Left colon (tissue), 1 donor: ENCODE measurements around a stretch of chr12.

DNA sequence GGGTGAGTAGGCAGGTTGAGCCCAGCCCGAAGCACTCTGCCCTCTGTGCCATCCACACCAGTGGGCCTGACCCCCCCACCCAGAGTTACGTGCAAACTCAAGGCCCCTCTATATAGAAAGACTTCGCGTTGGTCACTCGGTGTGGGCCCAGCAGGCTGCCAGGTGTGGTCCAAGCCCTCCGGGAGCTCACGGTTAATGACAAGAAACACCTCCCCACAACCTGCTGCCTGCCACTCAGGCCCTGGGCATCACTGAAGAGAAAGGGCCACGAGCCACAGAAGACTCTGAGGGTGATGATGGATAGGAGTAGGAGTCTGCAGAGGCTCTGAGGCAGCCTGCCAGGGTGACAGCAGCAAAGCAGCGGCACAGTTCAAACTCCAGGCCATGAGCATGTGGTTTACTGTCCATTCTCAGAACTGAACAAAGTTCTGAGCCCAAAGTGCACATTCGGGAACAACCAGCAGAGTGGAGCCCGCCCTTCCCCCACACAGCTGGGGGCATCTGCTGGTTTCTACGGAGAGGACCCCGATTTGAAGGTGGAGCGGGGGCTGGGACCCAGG, 66.0 kb downstream of the VWF start:
- PRO-cap: no peak

DNA sequence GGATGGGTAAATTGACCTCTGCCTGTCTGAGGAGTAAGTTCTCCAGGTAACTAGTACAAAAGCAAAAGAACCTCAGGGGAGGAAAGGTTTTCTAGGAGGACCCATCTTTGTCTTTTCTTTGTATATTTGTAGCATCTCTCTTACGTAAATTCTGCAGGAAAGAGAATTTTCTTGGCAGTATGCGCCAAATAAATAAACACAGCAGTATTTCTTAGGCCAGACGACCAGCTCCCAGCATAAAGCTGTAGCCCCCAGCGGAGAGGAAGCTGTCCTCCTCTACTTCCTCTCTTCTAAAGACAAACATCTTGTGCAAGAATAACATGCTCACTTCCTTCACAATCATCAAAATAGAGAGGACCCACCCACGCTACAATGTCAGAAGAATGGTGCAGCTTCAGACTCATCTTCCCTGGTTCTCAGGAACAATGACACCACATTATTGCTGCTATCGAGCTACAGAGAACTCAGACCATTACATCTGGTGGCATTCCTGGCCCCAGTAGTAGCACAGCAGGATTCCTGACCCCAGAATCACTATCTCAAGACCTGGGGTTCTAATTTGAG, 16.5 kb upstream of the VWF start:
- PRO-cap: bidirectional peak, plus-strand start at position 372 of the sequence, minus-strand start at position 292 of the sequence

DNA sequence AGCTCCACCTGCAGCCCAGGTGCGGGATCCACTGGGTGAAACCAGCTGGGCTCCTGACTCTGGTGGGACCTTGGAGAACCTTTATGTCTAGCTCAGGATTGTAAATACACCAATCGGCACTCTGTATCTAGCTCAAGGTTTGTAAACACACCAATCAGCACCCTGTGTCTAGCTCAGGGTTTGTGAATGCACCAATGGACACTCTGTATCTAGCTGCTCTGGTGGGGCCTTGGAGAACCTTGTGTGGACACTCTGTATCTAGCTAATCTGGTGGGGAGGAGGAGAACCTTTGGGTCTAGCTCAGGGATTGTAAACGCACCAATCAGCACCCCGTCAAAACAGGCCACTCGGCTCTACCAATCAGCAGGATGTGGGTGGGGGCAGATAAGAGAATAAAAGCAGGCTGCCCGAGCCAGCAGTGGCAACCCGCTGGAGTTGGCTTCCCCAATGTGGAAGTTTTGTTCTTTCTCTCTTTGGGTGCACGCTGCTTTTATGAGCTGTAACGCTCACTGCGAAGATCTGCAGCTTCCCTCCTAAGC, 35.5 kb upstream of the VWF start:
- PRO-cap: no peak

DNA sequence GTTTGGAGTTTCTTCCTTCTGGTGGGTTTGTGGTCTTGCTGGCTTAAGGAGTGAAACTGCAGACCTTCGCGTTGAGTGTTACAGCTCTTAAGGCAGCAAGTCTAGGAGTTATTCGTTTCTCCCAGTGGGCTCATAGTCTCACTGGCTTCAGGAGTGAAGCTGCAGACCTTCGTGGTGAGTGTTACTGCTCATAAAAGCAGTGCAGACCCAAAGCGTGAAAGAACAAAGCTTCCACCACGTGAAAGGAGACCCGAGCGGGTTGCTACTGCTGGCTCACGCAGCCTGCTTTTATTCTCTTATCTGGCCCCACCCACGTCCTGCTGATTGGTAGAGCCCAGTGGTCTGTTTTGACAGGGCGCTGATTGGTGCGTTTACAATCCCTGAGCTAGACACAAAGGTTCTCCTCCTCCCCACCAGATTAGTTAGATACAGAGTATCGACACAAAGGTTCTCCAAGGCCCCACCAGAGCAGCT, 10.0 kb upstream of the CD9 start:
- PRO-cap: no peak

- PRO-cap: bidirectional peak, plus-strand start at chr12:6226871, minus-strand start at chr12:6226573; unidirectional peak, plus-strand start at chr12:6226924
These were observed 26.4 kb downstream of the CD9 start for GRCh38 chr12:6226465-6227219.

- PRO-cap: unidirectional peak, minus-strand start at chr12:6231722
These were observed 31.3 kb downstream of the CD9 start for GRCh38 chr12:6231519-6231850.

GRCh38 chr12:6266989-6267766, 43.3 kb upstream of the PLEKHG6 start:
- PRO-cap: no peak

DNA sequence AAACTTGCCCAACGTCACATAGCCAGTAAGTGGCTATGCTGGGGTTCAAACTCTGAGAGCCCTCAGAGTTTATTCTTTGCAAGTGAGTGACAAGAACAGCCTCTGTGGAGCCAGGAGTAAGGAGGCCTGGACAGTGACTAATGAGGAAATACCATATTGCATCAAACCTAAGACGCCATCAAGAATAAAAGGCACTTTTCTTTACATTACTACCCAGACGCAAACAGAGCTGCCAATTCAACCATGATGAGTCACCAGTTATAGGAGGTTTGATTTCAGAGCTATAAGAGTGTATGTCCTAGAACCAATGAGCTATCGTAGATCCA, 9.4 kb downstream of the TNFRSF1A start:
- PRO-cap: bidirectional peak, plus-strand start outside the sequence, minus-strand start at position 139 of the sequence

- PRO-cap: bidirectional peak, plus-strand start at chr12:6341503, minus-strand start at chr12:6341398
These were observed 773 bp downstream of the TNFRSF1A start for GRCh38 chr12:6341132-6341473.

DNA sequence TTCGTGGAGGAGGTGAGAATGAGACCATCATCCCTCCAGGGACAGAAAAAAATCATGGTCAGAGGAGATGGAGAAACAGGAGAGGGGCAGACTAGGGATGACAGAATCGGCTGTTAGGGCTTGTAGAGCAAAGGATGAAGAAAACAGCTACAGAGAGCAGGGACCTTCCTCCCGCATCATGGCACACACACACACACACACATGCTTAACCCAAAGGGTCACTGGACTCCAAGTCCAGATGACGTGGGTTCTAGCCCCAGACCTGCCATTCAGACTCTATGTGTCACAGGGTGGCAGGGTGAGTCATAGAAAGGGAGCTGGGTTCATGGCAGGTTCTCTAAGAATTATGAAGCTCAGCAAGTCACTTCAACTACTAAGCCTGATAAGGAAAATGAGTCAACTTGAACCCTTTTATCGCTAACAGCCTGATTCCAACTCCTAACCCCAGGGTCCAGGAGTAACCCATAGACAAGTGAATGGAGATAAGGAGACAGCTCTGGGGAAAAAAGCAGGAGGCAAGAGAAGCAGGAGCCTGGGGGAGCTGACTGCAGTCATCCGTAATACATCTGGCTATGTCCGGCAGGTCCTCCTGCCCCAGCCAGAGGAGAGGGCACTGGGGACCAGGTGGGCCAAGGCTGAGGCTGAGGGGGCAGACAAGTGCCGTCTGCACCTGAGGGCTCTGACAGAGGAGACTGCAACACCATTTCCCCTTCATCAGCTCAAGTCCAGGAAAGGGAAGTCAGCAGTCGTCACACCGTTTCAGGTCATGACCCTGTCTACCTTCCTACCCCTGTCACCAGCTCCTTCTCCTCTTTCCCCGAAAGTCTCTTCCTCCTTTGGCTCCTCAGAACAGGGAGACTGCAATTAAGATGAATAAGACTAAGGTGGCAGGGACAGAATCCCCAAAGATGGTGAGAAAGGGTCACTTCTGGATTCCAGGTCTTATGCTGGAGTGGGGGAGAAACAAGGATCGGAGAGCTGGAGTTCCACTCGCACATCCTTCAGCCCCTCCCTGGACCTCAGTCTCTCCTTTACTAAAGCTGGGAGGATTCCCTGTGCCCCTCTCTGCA, 3.7 kb upstream of the TNFRSF1A start:
- PRO-cap: unidirectional peak, minus-strand start at position 180 of the sequence; unidirectional peak, minus-strand start at position 677 of the sequence

DNA sequence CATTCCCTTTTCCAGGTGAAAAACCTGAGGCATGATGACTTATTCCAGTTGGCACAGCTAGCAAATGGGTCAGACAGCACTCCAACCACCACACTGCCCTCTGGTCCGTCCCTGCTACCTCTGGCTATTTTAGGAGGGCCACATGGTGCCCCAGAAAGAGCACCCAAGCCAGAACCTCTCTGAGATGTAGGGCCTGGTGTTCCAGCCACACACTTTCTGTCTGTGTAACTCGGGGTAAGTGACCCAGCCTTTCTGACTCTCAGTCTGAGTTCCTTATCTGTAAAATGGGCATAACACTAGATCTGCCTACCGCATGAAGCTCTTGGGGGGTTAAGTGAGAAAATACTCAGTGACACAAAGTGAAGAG, 6.8 kb downstream of the SCNN1A start:
- PRO-cap: no peak

DNA sequence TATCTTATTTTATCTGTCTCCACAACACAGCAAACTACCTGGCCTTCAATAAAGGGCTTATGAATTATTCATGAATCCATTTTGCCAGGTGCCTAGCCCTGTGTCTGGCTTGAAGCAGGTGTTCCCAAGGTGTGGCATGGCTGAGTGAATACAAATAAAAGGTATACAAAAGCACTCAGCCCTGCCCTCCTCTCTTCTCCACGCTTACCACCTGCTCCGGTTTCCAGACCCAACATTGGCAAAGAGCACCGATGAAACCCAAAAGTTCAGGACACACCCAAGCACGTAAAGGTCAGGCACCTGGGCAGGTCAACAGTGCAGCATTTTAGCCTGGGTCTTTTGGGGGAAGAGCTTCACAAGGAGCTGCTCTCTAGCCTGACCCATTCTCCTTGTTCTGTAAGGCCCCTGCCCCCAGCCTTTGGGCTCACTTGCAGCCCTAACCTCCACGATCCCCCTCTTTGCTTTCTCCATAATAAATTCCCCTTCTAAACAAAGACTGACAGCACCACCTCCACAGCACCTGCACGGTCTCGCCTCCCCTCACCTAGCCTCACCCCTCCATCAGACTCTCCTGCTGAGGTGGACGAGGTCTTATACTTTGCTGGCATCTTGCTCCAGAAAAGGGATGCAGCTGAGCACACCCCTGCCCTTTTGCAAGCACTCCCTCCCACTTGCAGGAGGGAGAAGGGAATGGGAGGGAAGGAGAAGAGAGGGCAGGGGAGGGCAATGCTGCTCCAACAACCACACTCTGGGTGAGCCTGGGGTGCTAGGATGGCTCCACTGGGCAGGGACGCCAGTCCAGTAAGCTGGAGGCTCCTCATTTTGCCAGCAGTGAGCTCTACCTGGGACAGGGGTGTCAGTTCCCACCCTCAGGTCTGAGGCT, 1.7 kb downstream of the SCNN1A start:
- PRO-cap: bidirectional peak, plus-strand start at position 178 of the sequence, minus-strand start at position 136 of the sequence; bidirectional peak, plus-strand start at position 335 of the sequence, minus-strand start at position 237 of the sequence; bidirectional peak, plus-strand start at position 769 of the sequence, minus-strand start at position 563 of the sequence

- PRO-cap: unidirectional peak, minus-strand start at chr12:6385012; unidirectional peak, minus-strand start at chr12:6385331
These were observed 824 bp downstream of the LTBR start for GRCh38 chr12:6384479-6385493.

GRCh38 chr12:6390095-6390506, 6.1 kb downstream of the LTBR start:
- PRO-cap: no peak

GRCh38 chr12:6390800-6391979, 7.2 kb downstream of the LTBR start:
- PRO-cap: no peak

GRCh38 chr12:6444027-6444376, 753 bp upstream of the CD27 start:
- PRO-cap: unidirectional peak, plus-strand start at chr12:6444256

GRCh38 chr12:6460668-6461403, 9.0 kb downstream of the TAPBPL start:
- PRO-cap: no peak

GRCh38 chr12:6464492-6464986, 5.9 kb downstream of the VAMP1 start:
- PRO-cap: no peak

- PRO-cap: no peak
These were observed 8.2 kb upstream of the GAPDH start for GRCh38 chr12:6525926-6526691.

GRCh38 chr12:6535953-6536277, 1.6 kb downstream of the GAPDH start:
- PRO-cap: no peak